Endometrial microvascular endothelial cells (primary cell): ENCODE measurements around the genes TYW3, IFI44 and SAMD13.

GRCh38 chr1:74732932-74733721 lies at the start of gene TYW3:
Gene TYW3 (plus strand): TSS chr1:74733152.
- RAMPAGE, long total RNA = start-site peak on the minus strand at chr1:74733021-74733064, 58 and 63 reads in 2 replicates; start-site peak on the plus strand at chr1:74733158-74733234, 155 and 170 reads in 2 replicates

DNA sequence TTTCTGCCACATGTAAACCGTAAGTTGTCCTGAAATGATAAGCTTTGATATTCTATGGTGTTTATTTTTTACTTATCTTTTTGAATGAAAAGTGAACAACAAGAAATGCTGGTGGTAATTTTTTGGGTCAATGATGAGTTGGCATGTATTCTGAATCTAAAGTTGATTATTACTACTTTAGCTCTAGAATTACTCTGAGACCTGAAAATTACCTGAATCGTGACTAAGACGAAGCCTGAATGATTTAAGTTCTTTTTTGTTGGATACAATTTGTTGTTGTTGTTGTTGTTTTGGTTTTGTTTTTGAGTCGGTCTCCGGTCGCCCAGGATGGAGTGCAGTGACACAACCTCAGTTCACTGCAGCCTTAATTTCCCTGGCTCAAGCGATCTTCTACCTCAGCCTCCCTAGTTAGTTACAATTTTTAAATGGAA lies 906 bp downstream of the RABGGTB start:
- RAMPAGE, long total RNA = no peak

- RAMPAGE, long total RNA = no peak
These were observed 194.5 kb downstream of the ST6GALNAC3 start for GRCh38 chr1:76268896-76269679.

DNA sequence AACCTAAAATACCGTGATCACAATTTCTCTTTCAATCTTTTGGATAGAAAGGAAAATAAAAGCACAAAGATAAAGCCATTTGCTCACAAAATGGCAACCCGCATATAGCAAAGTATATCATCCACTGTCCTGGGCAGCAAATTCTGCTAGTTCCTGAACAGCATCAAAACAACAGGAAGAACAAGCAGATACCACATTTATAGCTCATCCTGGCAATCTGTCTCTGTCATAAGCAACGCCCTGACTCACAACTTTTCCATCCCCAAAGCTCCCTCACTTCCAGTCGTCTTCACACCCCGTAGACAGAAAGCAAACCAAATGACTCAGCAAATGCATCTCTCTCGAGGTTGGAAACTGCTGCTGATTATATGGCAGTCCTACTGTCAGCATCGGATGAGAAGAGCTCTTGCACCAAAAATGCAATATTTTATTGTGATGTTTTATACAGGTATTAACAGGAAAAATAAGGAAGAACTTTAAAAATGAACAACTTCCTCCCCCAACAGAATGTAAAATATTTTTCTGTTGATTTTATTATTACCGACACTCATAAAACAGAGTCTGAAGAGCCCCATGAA lies 65.9 kb downstream of the AK5 start:
- RAMPAGE, long total RNA = no peak

- RAMPAGE, long total RNA = no peak
These were observed 131.2 kb downstream of the AK5 start for GRCh38 chr1:77412819-77413599.

GRCh38 chr1:77903248-77903845 lies 14.9 kb downstream of the NEXN start:
- RAMPAGE, long total RNA = no peak

- RAMPAGE, long total RNA = no peak
These were observed 27.5 kb downstream of the FUBP1 start for GRCh38 chr1:77951152-77951962.

DNA sequence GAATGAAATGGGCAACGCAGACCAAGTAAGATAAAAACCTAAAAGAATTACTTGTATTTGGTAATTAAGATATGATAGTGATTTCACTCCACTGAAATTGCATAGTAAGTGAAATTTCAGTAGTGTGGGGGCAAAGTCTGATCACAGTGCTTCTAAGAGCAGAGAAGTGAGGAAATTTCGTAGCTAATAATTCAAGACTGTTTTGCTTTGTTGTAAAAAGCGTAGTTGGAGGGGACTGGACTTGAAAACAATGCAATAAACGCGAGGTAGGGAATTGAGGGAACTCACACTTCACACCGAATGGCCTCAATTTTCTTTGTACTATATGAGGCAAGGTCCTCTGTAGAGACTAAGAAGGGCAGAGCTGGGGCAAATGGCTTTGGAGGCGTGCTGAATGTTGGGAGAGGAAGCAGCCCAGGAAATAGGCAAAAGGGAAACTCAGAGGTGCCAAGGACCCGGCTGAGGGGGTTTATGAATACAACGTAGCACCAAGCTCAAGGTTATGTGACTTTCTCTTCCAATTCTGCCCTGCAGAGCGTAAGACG lies 624 bp upstream of the GIPC2 start:
- RAMPAGE, long total RNA = no peak

- RAMPAGE, long total RNA = no peak
These were observed 204.6 kb downstream of the GIPC2 start for GRCh38 chr1:78250261-78250943.

DNA sequence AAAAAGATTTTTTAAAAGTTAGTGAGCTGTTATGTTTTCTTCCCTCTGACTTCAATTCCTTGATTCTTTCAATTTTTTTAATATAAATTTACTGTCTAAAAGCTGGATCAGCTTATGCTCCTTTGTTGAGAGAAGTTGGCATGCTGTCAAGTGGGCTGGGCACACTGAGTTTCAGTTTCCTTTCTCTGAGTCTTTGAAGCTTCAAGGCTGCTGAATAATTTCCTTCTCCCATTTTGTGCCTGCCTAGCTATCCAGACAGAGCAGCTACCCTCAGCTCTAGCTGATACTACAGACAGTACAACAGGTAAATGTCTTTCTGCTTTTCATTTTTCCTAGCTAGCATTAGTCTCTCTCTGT lies at the start of gene IFI44:
TSS of gene IFI44 (plus strand) at position 230 of the 357 bp plus-strand sequence.
- RAMPAGE, long total RNA = start-site peak on the plus strand centred at position 233 of the sequence, 87 bp wide, 69 and 603 reads in 2 replicates

DNA sequence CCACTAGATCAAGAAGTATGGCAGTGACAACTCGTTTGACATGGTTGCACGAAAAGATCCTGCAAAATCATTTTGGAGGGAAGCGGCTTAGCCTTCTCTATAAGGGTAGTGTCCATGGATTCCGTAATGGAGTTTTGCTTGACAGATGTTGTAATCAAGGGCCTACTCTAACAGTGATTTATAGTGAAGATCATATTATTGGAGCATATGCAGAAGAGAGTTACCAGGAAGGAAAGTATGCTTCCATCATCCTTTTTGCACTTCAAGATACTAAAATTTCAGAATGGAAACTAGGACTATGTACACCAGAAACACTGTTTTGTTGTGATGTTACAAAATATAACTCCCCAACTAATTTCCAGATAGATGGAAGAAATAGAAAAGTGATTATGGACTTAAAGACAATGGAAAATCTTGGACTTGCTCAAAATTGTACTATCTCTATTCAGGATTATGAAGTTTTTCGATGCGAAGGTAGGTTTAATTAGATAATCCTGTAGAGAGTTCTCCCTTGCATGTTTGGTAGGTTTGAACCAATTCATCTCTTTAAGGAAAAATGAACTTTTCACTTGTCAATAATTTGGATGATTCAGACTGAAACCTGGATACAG lies 653 bp downstream of the IFI44 start:
- RAMPAGE, long total RNA = no peak

- RAMPAGE, long total RNA = no peak
These were observed 855.6 kb upstream of the ADGRL2 start for GRCh38 chr1:80945139-80945528.

GRCh38 chr1:81432143-81432459 lies 368.6 kb upstream of the ADGRL2 start:
- RAMPAGE, long total RNA = no peak

- RAMPAGE, long total RNA = no peak
These were observed 847.8 kb downstream of the TTLL7 start for GRCh38 chr1:83151039-83151587.

- RAMPAGE, long total RNA = no peak
These were observed 138.6 kb downstream of the TTLL7 start for GRCh38 chr1:83860269-83860876.

DNA sequence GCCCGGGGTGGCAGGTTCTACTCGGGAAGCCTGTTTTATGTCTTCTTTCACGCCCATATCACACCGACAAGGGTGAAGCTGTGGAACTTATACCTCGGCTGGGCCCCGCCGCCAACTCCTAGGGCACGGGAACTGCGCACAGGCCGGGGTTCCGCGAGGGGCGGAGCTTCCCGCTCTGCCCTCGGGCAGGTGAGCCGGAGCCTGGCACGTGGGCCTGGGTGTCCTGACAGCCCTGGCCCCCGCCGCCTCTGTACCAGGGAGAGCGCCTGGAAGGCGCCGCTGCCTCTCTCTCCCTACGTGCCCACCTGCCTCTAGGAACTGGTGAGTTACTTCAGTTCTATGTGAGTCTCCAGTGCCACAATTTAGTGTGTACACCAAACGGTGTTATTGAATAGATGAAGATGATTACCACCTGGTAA lies 138.0 kb downstream of the TTLL7 start:
- RAMPAGE, long total RNA = no peak

- RAMPAGE, long total RNA = no peak
These were observed 18.1 kb upstream of the PRKACB start for GRCh38 chr1:84126036-84126235.

- RAMPAGE, long total RNA = no peak
These were observed 26.8 kb upstream of the SAMD13 start for GRCh38 chr1:84274733-84275149.

DNA sequence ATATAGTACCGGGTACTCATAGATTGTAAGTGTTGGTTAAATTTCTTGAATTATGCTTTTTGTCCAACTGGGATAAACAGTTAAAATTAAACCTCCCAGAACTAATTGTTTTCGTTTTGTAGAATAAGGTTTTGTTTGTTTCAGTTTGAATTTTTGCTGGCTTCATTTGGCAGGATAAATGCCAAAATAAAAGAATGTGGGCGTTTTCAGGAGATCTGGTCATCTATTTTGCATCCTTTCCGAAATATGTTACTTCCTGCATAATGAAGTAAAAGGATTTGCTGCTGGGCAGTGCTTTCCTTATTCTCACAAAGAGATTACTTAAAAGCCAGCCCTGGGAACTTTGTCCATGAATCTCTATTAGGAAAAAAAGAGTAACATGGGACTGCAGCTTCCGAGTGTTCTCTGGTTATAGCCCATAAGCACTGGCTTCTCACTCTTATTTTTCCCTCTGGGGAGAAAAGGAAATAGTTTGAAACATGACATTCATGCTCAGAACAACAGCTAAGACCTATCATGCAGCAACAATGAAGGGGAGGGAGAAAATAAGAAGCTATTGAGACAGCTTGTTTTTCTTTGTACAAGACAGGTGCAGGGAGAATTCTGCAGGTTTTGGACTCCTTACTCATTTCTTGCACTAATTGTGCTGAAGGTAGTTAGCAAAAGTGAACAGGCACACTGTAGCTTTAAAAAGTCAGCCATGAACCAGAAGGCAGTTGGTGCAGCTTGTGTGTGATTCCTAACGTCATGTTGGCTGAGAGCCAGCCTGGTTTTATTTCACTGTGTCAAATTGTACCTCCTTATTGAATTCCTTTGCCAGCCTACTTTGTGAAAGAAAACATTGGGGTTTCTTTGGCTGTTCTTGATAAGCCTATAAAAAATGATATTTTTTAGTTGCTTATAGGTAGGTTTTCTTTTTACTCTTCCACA lies at the start of gene SAMD13:
TSS of gene SAMD13 (plus strand) at position 811 of the 930 bp plus-strand sequence.
- RAMPAGE, long total RNA = no peak

DNA sequence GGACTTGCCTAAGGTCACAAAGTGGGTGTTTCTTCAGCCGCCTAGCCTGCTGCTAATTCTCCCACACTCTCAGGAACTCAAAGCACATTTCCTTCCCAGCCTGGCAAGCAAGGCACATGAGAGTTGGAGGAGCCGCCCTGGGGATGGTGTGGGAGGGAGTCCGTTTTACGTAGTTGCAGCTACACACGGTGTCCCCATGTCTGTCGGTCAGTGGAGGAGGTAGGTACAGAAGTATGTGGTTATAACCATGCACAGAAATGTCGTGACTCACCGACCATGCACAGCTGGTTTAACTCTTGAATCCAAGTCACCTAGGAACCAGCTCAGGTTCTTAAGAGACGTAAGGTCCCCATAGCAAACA lies 46.7 kb downstream of the SAMD13 start:
- RAMPAGE, long total RNA = no peak